ENCODE measurements around a stretch of chr20.

GRCh38 chr20:49701277-49701791, 12.3 kb downstream of the B4GALT5 start:
- PRO-cap, result no peak
- RRBS, 2 experiments, result no CpG with 5 or more reads among the region's 5 CpGs

DNA sequence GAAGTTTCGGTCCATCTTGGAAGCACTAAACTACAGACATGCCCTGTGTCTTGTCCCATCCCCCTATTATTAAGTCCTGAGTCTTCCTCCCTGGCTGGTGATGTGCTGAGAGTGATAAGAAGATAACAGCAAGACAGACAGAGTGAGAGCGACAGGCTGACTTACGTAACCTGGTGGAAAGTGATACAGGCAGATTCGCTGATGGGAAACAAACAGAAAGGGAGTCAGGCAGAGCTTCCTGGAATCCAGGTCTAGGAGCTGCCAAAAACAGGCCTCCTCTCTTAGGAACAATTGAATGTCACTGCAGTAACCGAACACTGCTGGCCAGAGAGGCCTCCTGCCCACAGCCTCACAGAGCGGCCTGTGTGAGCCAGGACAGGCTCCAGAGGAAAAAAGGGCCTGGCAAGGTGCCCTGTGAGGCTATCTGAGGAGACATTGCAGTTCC, 34.1 kb upstream of the B4GALT5 start:
- PRO-cap, result no peak
- RRBS, 2 experiments, result no CpG with 5 or more reads among the region's 6 CpGs

DNA sequence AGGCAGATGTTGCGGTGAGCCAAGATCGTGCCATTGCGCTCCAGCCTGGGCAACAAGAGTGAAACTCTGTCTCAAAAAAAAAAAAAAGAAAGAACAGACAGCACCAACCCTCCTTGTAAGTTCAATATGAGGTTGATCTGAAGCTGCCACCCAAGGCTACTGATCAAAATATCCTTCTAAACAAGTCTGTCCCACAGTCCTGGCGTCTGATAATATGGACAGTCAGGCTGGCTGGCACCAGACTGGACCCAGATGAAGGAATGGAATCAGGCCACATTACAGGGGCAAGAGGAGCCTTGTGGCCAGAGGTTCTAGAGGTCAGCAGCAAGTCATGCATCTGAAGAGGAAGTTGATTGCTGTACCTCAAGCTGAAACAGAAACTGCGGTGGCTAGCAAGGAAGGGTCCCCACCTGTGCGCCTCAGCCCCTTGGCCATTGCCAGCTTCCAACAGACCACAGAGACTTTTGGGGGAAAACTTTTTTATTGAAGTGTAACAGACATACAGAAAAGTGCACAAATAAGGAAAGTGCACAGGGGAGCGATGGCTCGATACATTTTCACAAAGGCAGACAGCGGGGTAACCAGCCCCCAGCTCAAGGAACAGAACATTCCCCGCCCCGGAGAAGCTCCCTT, 26.9 kb upstream of the SLC9A8 start:
- PRO-cap, result no peak
- RRBS, 2 experiments, result no CpG with 5 or more reads among the region's 11 CpGs

GRCh38 chr20:49811756-49812448, 726 bp upstream of the SLC9A8 start:
- PRO-cap, result bidirectional peak, plus-strand start at chr20:49812404, minus-strand start at chr20:49812273
- RRBS, 2 experiments, result no CpG with 5 or more reads among the region's 10 CpGs

DNA sequence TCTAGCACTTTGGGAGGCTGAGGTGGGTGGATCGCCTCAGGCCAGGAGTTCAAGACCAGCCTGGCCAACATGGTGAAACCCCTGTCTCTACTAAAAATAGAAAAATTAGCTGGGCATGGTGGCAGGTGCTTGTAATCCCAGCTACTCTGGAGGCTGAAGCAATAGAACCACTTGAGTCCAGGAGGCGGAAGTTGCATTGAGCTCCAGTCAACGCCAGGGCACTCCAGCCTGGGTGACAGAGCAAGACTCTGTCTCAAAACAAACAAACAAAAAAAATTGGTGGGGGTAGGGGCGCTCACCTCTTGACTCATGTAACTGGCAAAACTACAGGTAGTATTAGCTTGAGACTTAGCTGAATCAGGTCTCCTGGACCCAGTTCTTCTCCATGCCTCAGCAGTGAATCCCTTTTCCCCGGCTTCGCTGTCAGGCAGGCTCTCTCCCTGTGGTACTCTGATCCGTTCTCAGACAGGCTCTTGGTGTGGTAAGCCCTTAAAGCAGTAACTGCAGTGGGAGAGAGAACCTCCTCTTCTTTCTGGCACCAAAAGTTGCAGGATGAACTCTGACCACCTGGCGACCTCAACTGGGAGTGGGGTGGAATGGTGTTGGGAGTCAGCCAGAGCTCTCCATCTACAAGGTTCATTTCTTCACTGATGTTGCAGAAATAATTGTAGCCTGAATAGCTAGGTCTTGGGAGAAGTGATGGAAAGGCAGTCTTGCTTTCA, 12.9 kb downstream of the SLC9A8 start:
- PRO-cap, result no peak
- RRBS, 2 experiments, result no CpG with 5 or more reads among the region's 8 CpGs

DNA sequence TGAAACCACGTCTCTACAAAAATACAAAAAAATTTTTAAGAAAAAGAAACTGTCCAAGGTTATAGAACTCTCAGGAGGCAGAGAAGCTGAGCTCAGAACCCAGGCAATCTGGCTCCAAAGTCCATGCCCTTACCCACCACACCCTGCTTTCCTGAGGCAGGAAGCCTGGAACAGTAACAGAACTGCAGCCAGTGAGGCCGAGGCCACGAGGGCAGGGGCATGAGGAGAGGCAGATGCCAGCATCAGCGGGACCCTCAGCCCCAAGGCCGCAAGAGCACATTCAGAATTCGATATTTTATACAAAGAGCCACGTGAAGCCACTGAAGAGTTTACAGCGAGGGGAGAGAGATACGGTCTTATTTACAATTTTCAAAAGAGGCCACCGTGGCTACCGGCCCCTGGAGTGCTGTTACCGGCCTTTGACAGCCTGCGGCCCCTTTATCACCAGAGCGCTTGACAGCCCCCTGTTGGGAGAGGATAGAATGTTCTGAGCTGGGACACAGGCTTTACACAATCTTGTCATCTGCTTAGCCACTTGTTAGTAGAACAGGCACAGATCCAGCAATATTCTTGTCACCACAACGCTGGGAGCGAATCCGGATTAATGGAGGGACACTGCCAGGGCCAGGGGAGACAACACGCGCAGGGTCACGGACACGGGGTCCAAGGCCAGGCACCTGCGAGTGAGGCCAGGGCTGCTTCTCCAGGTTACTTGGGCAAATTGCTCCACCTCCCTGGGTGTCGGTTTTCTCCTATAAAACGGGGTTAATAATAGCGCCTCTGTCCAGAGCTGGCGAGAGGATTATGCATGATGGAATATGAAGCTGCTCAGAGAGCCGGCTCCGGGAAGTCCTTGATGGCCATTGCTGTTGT, 5.6 kb downstream of the SPATA2 start:
- PRO-cap, result unidirectional peak, plus-strand start at position 785 of the sequence
- RRBS, 2 experiments, result no CpG with 5 or more reads among the region's 28 CpGs

DNA sequence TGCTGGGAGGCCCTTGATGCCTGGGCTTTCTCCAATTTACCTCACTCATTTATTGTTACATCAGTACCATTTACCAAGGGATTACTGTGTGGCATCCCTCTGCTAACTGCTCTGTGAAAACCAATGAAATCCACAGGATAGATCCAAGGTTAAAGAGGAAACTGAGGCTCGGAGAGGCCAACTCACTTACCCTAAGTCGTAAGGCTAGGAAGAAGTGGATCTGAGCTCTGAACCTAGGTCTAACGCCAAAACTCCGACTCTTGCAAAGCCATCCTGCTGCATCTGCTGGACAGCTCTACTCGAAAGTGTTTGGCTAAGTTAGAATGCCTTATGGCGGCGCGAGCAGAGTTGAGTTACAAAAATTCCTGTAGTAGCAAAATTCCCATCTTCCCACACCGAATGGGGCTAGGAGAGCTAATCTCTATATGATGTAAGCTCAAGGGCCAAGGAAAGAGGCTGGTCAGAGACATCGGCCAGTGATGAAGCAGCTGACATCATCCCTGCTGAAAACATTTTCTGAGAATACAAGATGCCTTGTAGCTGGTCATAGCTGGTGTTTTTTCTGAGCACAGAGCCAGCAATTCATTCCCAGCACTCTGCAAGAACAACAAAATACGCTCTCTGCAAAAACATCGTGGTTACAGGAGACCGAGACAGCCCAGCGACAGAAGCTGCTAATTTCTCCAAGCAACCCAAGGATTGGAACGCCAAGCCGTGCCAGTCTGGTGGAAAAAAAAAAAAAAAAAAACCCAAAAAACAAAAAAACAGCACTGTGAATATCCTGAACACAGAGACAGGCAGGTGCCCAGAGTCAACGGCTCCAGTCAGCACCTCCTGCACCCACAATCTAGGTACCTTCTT, 1.8 kb downstream of the SPATA2 start:
- PRO-cap, result no peak
- RRBS, 2 experiments, result no CpG with 5 or more reads among the region's 17 CpGs

GRCh38 chr20:50125317-50125756, 12.4 kb upstream of the UBE2V1 start:
- PRO-cap, result no peak
- RRBS, 2 experiments, result no CpG with 5 or more reads among the region's 4 CpGs

DNA sequence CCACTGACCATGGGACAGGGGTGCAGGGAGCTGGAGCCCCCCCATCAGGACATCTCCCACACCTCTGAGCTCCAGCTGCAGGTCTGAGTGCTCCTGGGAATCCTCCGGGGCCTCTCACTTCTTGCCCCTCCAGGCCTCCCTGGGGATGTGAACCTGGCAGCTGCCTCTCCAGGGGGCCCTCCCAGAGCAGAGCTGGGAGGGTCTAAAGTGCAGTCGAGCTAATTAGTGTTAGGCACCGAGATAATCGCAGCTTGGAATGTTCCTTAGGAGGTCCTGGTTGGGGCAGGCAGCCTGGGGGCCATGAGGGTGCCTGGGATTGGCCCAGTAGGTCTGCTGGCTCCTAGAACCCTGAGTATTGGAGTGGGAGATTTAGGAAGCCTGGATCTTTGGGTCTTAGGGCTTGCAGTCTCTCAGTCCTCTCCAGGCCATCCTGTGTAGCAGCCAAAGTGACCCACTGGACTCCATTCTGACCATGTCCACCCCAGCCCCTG, 26.0 kb downstream of the CEBPB start:
- PRO-cap, result no peak
- RRBS, 2 experiments, result no CpG with 5 or more reads among the region's 4 CpGs

- PRO-cap, result no peak
- RRBS, 2 experiments, result no CpG with 5 or more reads among the region's 21 CpGs
These were observed 80.7 kb downstream of the CEBPB start for GRCh38 chr20:50271021-50272072.

DNA sequence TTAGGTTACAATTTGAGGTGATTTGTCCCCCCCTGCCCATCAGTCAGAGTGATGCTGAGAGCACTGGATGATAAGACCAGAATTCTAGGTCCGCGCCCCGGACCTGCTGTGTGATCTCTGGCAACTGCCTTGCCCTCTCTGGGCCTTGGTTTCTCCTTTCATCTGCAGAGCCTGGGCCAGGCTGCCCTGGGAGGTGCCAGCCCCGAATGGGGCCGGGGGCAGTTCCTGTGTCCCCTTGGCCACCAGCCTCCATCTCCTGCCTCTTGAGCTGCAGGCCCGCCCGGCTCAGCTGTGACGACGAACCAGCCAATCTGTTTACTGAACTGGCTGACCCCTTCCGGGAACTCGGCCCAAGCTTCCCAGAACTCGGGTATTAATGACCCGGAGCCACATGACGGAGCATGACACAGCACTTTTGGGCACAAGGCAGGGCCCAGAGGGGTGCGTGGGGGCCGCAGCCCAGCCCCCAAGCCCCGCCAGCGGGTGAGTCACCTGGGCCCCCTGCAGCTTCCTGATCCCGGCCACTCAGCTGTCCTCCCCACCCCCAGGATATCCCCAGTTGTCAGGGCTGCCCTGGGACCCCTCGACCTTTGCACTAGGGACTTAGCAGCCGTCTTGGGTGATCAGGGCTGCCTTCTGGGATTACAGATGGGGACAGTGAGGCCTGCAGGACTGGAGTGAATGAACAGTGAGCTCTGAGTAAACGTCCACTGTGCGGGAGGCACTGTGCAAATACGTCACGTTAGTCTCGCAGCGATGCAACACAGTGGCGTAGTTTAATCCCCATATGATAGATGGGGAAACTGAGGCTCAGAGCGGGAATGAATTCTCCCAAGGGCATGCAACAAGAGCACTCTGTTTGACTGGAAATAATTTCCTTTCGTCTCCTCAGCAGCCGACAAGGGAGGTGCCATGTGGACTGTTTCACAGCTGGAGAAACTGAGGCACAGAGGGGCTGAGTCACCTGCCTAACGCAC, 102.0 kb downstream of the CEBPB start:
- PRO-cap, result no peak
- RRBS, 2 experiments, result 27 to 37% methylated on average over 7 to 9 of the region's 32 CpGs

DNA sequence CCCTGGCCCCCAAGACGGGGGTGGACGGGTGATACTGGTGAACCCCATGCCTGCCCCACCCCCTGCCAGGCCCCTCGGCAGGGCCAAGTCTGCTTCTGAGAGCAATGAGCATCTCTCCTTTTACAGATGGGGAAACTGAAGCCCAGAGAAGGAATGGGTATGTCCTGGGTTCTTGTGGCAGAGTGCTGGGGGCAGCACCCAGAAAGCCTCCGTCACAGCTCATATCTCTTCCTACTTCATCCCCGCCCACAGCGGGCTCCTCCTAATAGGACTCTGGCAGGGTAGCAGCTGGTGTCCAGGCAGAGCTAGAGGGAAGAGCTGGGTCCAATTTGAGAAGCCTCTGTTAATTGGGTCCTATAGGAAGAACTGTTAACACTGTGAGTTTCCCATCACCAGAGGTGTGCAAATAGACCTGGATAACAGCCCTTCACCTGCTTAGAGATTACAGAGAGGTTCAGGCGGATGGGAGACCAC, 106.4 kb downstream of the CEBPB start:
- PRO-cap, result no peak
- RRBS, 2 experiments, result no CpG with 5 or more reads among the region's 7 CpGs

GRCh38 chr20:50347630-50348283, 157.1 kb downstream of the CEBPB start:
- PRO-cap, result no peak
- RRBS, 2 experiments, result no CpG with 5 or more reads among the region's 13 CpGs

- PRO-cap, result no peak
- RRBS, 2 experiments, result no CpG with 5 or more reads among the region's 9 CpGs
These were observed 140.6 kb upstream of the PTPN1 start for GRCh38 chr20:50369584-50369983.

- PRO-cap, result no peak
- RRBS, 2 experiments, result 76% methylated on average over 3 of the region's 35 CpGs; no CpG with 5 or more reads in 1 of the 2 experiments
These were observed 130.9 kb upstream of the PTPN1 start for GRCh38 chr20:50379080-50379979.

- PRO-cap, result no peak
- RRBS, 2 experiments, result no CpG with 5 or more reads among the region's 14 CpGs
These were observed 120.9 kb upstream of the PTPN1 start for GRCh38 chr20:50389160-50389850.

DNA sequence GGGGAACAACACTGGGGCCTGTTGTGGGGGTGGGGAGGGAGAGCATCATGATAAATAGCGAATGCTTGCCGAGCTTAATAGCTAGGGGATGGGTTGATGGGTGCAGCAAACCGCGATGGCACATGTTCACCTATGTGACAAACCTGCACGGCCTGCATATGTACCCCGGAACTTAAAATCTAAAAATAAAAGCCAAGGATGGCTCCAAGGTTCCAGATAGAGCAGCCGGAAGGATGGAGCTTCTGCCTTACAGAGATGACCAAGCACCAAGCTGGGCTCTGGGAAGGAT, 109.3 kb upstream of the PTPN1 start:
- PRO-cap, result no peak
- RRBS, 2 experiments, result 94 to 95% methylated on average over 1 of the region's 7 CpGs

DNA sequence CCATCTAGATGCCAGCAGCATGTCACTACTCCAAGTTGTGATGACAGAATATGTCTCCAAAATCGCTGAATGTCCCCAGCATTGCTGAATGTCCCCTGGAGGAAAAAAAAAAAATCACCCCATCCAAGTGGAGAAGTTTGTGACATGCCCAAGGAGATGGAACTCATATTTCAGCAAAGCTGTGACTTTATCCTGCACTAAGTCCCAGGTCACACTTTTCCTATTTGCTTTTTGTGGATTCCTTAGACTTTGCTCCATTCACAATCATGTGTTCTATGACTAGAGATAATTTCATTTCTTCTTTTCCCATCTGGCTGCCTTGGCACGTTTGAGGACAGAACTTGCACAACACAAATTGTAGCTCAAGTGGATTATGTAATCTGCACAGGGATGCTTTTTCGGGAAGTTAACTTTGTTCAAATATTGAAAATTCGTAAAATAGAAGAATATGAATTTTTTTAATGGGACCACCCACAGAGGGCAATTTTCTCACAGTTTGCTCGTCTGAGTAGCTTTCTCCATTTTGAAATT, 100.7 kb upstream of the PTPN1 start:
- PRO-cap, result no peak
- RRBS, 2 experiments, result no CpG with 5 or more reads among the region's 5 CpGs

DNA sequence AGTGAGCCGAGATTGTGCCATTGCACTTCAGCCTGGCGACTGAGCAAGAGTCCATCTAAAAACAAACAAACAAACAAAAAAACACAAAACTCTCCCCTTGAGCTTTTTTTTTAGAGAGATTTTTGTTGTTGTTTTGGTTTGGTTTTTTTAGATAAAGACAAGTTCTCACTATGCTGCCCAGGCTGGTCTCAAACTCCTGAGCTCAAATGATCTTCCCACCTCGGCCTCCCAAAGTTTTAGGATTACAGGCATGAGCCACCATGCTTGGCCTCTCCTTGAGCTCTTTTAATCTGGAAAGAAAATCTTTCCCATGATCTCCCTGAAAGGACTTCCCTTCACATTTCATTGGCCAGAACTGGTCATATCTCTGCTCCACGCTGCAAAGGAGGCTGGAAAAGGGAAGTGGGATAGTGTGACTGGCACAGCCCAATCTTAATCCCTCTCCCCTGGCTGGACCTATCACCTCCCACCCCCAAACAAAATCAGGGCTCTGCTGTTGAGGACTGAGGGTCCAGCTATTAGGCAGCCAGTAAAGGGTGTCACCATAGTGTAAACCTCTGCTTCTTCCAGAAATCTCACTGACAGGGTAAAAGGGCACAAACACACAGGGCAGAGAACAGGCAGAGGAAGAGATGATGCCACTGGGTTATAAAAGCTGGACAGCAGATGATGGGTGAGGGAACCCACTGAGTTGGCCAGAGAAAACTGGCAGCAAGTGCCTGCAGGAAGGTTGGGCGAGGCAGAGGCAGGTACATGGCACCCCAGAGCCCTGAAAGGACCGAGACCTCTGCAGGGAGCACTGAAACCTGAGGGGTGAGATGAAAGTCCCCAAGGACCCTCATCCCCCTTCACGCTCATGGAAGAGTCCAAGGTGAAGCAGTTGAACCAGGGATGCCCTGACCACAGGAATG, 83.2 kb upstream of the PTPN1 start:
- PRO-cap, result no peak
- RRBS, 2 experiments, result no CpG with 5 or more reads among the region's 7 CpGs

DNA sequence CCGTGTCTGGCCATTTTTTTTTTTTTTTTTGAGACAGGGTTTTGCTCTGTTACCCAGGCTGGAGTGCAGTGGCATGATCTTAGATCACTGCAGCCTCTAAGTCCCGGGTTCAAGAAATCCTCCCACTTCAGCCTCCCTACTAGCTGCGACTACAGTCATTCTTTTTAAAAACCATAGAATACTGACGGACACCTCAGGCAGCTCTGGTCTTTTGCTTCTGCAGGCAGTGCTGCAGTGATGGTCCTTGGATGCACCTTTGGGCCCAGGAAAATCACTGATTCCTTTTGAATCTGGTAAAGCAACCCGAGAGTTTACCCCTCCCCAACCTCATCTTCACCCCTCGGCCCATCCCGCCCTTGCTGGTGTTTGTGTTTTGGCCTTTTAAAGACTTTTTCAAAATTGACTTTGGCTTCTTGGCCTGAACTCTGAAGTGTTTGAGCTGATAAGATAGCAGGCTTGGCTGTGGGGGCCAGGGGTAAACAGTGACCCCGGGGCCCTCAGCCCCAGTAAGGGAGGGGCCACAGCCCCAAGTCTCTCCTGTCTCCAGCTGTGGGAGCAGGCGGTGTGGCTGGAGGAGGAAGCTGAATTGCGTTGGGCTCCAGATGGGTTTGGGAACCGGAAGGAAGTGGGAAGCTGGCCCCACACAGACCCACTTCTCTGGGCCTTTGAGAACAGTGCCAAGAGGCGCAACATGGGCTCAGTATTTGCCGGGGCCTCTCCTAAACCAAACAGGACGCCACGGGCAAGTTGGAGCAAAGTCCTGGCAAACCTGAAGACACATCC, 54.6 kb upstream of the PTPN1 start:
- PRO-cap, result no peak
- RRBS, 2 experiments, result no CpG with 5 or more reads among the region's 15 CpGs

Measured in HEK293 (cell line).